Calu3 (cell line): ENCODE measurements around a stretch of chr3.

DNA sequence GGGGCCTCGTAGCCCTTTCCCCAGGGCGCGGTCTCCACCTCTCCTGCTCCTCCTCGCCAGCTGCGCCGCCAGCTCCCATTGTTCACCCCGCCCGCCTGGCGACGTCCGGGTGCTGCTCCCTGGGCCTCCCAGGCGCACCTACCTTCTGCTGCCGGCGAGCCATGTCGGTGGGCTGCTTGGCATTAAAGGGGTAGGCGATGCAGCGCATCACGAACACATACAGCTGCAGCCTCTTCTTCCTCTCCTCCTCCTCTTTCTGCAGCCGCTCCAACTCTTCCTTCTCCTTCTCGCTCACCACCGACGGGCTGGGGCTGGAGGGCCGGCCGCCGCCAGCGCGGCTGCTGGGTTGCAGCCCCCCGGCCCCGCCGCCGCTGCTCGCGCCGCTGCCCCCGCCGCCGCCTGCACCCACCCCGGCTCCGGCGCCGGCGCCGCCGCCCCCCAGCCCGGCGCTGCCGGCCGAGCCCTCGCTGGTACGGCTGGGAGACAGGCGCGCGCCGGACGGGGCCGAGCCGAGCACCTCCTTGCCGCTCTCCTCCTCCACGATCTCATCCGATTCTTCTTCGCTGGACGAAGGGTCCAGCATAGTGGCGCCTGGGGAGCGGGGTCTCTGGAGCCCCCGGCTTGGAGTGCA, 654 bp downstream of the CADPS start:
- PRO-cap, result no peak

- PRO-cap, result bidirectional peak, plus-strand start at chr3:63864125, minus-strand start at chr3:63864100; bidirectional peak, plus-strand start at chr3:63864567, minus-strand start at chr3:63864539
Observed at GRCh38 chr3:63864056-63865049, 686 bp downstream of the ATXN7 start.

- PRO-cap, result no peak
Observed at GRCh38 chr3:63920153-63920720, 56.6 kb downstream of the ATXN7 start.

DNA sequence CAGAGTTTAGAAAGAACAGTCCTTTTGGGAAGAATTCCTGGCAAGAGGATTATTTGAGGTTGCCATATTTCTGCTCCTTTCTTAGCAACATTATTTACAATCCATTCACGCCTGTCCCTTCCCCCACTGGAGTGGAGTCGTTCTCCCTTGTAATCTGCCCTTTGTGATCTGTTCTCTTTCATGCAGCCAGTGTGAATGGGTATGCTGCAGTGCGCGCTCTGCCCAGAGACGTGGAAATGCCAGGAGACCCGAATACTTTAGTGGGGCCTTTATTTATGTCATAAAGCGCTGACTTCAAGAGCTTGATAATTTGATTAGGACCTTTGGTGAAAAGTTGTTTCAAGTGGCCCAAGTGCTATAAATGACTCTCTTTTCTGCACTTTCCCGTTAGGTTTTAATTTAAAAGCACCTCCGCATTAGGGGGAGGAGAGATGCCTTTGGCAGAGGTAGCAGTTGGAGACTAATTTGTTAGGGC, 52.6 kb downstream of the PSMD6 start:
- PRO-cap, result no peak

DNA sequence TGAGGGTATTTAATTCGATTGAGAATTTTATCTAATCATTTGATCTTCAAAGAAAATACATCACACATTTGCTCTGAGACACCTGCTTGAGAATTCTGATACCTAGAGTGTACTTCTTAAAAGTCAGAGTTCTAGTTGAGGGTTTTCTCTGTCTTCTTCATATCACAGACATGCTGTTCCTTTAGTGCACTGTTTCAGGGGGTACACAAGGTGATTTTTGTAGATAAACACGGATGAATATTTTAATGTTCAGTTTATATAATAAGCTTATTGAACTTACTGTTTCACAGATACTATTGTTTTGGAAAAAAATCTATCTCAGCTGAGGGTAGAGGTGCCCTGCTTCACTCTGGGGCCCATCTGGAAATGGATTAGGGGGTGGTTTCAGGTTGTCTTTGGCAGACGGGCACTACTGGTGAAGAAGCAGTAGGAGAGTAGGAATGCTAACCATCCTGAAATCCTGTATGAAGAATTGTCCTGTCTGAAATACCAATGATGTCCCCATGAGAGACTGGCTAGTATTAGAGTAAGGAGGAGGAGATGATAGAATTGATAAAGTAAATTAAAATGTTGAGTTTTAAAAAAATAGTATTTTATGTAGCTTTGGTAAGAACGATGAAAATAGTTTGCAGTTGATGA, 45.9 kb downstream of the PSMD6 start:
- PRO-cap, result no peak

GRCh38 chr3:63995860-63996522, 27.3 kb downstream of the PSMD6 start:
- PRO-cap, result no peak

GRCh38 chr3:64163794-64164251, 61.4 kb downstream of the PRICKLE2 start:
- PRO-cap, result no peak

- PRO-cap, result no peak
Observed at GRCh38 chr3:64187541-64188157, 37.6 kb downstream of the PRICKLE2 start.

- PRO-cap, result no peak
Observed at GRCh38 chr3:64441900-64442373, 216.7 kb upstream of the PRICKLE2 start.

- PRO-cap, result no peak
Observed at GRCh38 chr3:64533241-64534231, 154.3 kb downstream of the ADAMTS9 start.

GRCh38 chr3:64546665-64547089, 141.1 kb downstream of the ADAMTS9 start:
- PRO-cap, result no peak

- PRO-cap, result no peak
Observed at GRCh38 chr3:64595153-64595670, 92.6 kb downstream of the ADAMTS9 start.

- PRO-cap, result unidirectional peak, plus-strand start at chr3:64684825; bidirectional peak, plus-strand start at chr3:64685108, minus-strand start at chr3:64685004; bidirectional peak, plus-strand start at chr3:64685490, minus-strand start at chr3:64685467
Observed at GRCh38 chr3:64684630-64685617, 2.9 kb downstream of the ADAMTS9 start.

DNA sequence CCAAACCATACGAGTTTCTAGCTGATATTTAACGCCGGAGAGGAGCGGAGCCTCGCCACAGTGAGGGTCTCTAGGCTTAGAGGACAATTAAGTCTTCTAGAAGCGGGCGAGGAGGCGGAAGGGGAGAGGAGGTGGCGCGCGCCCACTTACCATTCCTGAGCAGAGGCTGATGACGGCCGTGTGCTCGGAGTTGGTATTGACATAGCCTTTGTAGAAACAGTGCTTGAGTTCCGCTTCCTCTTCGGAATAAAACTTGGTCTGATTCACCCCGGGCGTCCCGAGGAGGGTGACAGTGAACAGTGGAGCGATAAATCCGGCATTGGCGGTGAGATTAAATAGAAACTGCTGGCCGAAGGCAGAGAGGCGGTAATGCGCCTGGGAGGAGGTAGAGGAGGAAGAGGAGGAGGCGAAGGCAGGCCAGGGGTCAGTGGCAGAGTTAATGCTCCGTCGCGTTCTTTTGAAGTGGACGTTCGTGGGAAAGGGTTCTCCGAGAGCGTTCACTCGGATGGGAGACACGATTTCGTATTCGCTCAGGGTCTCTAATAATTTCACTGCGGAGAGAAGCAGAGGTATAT, 1.3 kb downstream of the ADAMTS9 start:
- PRO-cap, result bidirectional peak, plus-strand start at position 338 of the sequence, minus-strand start at position 171 of the sequence

DNA sequence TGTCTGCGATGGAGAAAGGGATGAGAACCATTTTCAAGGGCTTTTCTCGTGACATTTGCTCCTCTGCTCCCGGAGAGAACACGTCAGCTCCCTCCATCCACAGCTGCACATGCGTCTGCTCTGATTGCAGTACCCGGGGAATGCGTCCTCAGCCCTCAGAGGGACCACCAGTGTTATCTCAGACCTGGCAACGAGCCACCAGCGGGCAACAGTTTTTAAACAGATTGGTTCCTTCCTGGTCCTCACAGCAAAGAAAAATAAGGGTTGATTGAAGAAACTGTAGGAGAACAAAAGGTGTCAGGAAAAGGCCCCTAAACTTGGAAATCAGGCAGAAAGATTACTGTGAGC, 202.2 kb upstream of the ADAMTS9 start:
- PRO-cap, result no peak

DNA sequence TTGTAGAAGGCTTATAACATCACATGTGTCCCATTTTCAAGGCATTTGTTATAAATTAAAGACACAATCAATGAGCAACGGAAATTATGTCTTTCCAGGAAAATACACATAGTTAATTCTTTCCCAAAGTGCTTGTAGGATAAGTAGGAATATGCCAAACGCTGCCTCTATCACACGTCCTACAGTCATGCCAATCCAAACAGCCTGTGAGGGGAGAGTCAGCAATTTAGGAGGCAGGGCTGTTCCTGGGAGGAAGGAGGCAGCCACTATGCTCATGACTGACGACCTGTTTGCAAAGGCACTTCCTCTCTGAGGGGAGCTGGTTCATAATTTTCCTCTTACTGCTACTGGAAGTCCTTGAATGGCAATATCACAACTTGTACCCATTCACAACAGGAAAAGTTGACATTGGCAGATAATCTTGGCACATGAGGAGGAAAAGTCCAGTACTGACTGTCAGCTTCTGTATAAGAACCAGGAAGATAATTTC, 267.1 kb upstream of the ADAMTS9 start:
- PRO-cap, result no peak

- PRO-cap, result no peak
Observed at GRCh38 chr3:65030070-65030998, 342.5 kb upstream of the ADAMTS9 start.

DNA sequence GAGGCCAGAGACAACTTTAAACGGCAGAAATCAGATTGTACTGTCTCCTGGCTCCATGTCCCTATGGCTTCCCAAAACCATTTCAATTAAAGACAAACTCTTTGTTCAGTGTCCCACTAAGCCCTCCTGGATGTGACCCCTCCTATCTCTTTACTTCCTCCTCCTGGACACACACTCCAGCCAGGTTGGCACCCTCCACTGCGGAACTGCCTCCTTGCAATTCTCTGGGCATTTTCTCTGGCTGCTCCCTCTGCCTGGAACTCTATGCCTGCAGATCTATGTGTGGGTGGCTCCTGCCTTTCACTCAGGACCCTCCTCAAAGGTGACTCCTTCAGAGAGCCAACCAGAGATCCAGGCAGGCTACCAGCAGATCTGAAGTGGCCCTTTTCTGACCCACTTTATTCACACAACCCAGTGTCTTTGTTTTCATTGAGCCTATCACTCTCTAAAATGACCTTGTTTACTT, 626.7 kb downstream of the MAGI1 start:
- PRO-cap, result no peak

DNA sequence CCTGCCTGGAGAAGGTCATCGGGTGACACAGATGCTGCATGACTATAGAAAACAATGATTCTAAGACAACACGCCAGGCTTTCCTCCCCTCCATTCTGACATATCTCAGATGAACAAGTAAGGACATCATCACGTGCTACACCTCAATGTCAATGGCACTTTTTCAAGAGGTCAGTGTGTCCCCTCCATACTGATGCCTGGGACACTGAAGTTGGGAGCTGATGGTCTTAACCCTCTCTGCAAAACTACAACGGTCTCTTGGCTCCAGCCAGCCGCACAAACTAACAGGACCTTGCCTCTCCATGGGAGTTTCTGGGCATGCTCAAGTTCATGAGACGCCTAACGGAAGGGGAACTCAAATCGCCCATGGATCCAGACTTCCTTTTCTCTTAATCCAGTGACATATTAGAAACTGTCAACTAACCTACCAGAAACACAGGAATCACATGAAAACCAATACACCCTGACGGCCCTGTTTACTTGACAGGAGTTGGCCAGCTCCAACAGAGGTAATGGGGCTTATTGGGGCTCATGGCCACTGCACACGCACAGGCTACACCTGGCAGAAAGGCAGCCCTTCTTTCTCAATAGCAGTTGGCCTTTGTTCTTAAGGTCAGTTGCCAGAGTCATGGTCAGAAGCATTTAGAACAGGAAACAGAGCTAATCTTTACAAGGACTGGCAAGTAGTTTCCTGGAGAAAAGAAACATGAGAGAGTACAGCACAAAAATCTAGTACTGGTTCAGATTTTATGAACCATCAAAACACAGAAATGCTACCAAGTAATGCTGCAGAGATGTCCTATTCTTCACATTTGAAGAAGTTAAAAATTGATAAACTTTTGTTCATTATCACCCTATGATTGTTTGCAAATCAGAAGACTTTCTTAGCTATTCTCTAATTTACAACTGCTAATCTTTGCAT, 181.9 kb downstream of the MAGI1 start:
- PRO-cap, result no peak

DNA sequence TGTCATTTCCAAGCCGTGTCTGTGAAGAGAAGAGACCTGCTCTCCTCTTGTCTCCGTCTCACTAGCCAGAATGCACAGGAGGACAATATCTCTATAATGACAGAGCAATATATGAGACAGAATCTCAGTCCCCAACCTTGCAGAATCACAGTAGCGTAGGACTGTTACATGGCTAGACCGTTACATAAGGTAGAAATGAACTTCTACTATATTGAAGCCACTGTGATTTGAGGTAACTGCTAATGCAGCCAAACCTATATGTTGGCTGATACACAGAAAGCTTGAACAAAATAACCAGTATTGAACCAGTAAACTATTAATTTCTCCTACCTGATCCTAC, 152.2 kb downstream of the MAGI1 start:
- PRO-cap, result no peak